NCI-H460 (cell line): ENCODE measurements around the gene NFIL3.

RAMPAGE:
- cytosol, long total RNA, result no peak
- long total RNA, result no peak
- nucleus, long total RNA, result no peak
Observed at GRCh38 chr9:90920892-90921667, 119.5 kb downstream of the SYK start.

RAMPAGE:
- cytosol, long total RNA, result no peak
- long total RNA, result no peak
- nucleus, long total RNA, result no peak
Observed at GRCh38 chr9:91042822-91044031, 241.6 kb downstream of the SYK start.

RAMPAGE:
- cytosol, long total RNA, result no peak
- long total RNA, result no peak
- nucleus, long total RNA, result no peak
Observed at GRCh38 chr9:91060364-91060843, 258.8 kb downstream of the SYK start.

RAMPAGE:
- cytosol, long total RNA, result no peak
- long total RNA, result no peak
- nucleus, long total RNA, result no peak
Observed at GRCh38 chr9:91156704-91157461, 204.8 kb downstream of the AUH start.

DNA sequence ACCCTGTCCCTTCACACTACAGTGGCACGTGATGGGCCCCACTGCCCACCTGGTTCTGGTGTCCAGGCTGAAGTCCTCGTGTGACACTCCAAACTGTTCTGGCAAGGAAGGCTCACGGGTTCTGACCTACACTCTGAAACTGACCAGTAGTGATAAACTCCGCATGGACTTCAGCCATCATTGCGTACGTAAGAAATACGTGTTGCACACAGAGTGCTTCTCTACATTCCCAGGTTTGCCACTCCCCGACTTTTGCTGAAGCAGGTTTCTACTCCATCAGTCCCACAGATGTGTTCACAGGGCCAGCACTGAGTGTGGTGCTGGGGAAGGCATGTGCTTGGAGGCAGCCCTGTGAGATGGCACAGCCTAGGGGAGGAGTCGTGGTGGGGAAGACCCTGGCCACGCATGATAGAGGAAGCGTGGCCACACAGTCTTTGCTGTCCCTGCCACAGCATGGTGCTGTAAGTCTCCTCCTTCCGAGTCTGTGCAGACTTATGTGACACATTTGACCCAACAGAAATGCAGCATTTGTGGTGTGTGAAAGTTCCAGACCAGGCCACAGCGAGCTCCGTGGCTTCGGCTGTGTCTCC lies 198.0 kb downstream of the AUH start:
RAMPAGE:
- cytosol, long total RNA, result no peak
- long total RNA, result no peak
- nucleus, long total RNA, result no peak

DNA sequence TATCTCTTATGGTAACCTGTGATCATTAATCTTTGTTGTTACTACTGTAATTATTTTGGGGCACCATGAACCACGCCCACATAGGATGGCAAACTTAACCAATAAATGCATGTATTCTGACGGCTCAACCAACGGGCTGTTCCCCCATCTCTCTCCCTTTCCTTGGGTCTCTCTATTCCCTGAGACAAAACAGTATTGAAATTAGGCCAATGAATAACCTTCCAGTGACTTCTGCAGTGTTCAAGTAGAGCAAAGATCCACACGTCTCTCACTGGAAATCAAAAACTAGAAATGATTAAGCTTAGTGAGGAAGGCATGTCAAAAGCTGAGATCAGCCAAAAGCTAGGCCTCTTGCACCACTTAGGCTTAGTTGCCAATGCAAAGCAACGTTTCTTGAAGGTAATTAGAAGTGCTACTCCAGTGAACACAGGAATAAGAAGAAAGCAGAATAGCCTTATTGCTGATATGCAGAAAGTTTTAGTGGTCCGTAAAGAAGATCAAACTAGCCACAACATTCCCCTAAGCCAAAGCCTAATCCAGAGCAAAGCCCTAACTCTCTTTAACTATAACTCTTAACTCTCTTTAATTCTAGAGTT lies 68.6 kb downstream of the AUH start:
RAMPAGE:
- cytosol, long total RNA, result no peak
- long total RNA, result no peak
- nucleus, long total RNA, result no peak

DNA sequence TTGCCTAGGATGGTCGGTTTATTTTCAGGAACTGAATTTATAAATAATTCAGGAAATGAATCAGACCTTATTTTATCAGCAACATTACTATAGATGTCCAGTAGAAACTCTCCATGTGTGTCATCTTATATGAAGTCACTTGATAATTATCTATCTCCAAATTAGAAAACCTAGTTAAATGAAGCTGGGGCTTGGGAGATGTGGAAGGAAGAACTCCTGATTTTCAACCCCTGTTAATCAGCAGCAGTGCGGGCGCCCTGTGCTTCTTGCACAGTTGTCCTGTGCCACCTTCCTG lies 13.4 kb upstream of the AUH start:
RAMPAGE:
- cytosol, long total RNA, result no peak
- long total RNA, result no peak
- nucleus, long total RNA, result no peak

DNA sequence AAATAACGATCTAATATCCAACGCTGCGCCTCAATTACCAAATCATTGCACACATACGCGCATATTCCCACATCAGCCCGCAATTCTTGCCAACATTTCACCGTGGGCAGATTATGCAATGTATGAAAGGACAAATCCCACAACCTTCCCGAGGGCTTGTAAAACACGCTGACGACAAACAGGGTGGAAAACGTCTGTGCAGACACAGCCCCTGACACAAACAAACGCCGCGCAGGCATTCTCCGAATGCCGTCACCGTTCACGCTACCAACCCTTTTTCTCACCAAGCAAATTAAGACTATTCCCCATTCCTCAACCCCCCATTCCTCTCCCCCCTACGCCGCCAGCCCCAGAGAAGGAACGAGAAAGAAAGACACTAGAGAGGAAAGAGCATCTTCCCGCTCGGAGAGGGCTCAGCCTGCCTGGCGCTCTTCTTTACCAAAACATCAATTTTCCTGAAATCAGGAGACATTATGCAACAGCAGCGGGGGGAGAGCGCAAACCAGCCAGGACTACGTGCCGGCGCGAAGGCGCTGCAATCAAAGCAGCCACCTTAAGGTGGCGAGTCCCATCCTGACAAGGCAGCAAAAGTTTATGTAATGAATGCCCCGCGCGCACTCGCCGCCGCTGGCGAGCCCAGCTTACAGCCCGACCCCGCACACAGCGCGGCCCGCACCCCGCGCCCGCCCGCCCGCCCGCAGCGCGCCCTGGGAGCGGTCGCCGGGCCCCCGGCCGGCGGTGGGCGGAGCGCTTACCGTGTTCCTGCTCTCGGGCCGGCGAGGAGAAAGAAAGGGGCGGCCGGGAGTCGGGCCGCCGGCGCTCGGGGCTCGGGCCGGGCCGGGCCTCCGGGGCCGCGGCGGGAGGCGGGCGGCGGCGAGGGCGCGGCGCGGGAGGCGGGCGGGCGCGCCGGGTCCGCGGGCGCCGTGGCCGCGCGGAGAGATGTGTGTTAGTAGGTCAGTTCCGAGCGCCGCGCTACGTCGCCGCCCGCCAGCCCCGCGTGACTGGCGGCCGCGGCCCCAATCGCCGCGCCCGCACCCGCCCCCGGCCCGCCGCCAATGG lies at the start of gene NFIL3:
Gene NFIL3 (minus strand): TSS at position 948 of the 1,059 bp plus-strand sequence.
RAMPAGE:
- cytosol, long total RNA, result no peak
- long total RNA, result no peak
- nucleus, long total RNA, result no peak

DNA sequence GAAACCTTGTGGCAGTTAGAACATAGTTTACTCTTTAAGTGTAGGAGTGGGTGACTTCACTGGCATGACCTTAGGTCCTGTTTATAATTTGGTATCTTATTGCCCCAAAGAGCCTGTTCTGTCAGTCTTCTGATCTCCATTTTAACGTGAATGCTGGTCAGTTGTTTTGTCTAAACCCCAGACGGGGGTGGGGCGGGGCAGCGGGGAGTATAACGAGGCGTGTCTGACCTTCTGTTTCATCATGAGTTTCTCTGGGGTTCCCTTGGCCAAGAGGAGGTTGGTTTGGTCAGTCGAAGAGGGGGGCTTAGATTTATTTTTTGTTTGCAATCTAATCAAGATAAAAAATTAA lies 77.1 kb upstream of the NFIL3 start:
RAMPAGE:
- cytosol, long total RNA, result no peak
- long total RNA, result no peak
- nucleus, long total RNA, result no peak

DNA sequence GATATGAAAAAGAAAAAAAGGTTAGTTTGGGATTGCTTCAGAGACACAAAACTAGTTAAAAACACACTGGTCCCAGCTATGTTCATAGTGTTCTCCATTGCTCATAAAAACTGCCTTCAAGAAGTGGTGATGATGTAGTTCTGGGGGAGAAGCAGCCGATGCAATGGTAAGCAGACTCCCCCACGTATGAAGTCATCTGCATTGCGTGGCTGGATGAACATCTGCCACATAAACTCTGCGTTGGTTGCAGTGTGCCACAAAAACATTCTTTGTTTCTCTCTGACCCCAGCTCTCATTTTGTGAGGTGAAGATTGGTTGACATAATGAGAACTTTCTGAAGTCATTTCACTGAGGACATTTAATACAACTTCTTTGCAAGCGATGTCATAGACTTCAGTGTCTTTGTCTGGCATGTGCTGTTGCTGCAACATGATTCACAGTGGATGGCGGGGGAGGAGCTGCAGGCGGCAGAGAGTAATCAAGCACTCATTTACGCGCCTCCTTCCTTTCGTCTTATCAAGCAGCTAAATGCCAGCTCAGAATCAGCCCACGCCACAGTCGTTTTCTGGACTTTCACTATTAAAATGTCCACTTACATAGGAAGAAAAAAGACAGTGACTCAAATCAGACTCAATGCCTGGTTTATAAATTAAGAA lies 91.5 kb upstream of the NFIL3 start:
RAMPAGE:
- cytosol, long total RNA, result no peak
- long total RNA, result no peak
- nucleus, long total RNA, result no peak

DNA sequence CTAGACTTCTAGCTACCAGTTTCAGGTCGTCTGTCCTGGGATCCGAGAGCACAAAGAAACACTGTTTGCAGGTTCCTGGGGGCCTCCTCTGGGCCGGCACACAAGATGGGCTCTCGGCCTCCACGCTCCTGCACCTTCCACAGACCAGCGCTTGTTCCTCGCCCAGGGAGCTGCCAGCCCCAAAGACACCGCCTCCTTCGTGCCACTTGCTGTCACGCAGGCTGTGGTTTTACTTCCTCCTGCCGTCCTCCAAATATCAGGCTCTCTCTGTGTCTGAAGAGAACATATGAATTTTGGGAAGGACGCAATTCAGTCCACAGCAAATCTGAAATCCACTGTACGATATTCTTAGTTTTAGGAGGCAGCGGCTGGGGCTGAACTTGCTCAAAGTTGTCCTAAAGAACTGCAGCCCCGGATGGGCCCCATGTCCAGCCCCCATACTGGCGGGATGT lies 105.8 kb downstream of the ROR2 start:
RAMPAGE:
- cytosol, long total RNA, result no peak
- long total RNA, result no peak
- nucleus, long total RNA, result no peak

DNA sequence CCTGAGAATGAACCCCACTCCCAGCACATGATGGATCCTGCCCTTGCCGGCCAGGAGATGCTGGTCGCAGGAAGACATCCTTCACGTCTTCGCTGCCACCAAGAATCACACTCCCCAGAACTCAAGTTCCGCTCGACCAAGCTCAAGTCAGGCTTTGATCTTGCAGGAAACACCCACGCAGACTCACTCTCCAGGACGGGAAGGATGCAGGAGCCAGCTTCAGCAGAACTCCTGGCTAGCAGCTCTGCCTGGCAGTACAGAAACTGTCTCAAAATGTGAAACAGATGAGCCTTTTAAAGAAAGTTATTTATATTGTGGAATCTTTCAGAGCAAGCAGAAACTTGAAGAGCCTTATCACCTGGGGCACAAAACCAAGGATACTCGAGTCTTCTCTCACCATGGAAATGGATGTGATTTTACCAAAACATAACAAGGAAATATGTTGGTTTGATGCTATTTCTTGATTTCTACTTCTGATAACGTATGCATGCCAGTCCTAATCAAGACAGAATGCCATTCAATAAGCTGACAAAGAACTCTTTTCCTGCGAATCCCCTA lies 102.3 kb downstream of the ROR2 start:
RAMPAGE:
- cytosol, long total RNA, result no peak
- long total RNA, result no peak
- nucleus, long total RNA, result no peak

DNA sequence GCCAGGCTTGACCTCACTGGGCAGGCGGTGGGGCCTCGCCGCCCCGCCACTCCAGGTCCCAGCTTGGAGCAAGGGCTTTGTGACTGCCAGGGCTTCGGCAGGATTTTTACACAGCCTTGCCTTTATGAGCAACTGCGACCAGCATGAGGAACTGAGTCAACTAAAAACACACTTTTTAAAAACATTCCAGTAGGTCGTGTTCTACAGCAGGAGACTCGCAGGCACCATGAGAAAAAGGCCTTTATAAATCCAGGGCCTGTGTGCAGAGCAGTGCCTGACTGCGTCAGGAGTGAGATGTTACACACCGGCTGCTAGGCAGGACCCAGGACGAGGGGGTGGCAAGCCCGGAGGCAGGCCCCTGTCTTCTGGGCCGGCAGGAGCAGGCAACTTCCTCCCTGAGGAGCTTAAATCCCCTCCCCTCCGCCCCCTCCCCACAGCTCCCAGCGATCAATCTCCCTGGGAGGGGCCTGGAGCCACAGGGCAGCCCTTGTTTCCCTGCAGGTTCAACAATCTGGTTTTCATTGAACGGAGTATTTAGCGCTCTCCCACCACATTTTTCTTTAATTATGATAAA lies 92.6 kb downstream of the ROR2 start:
RAMPAGE:
- cytosol, long total RNA, result no peak
- long total RNA, result no peak
- nucleus, long total RNA, result no peak

RAMPAGE:
- cytosol, long total RNA, result no peak
- long total RNA, result no peak
- nucleus, long total RNA, result no peak
Observed at GRCh38 chr9:92079803-92080398, 35.3 kb downstream of the SPTLC1 start.

GRCh38 chr9:92147870-92148355 lies 32.7 kb upstream of the SPTLC1 start:
RAMPAGE:
- cytosol, long total RNA, result no peak
- long total RNA, result no peak
- nucleus, long total RNA, result no peak

DNA sequence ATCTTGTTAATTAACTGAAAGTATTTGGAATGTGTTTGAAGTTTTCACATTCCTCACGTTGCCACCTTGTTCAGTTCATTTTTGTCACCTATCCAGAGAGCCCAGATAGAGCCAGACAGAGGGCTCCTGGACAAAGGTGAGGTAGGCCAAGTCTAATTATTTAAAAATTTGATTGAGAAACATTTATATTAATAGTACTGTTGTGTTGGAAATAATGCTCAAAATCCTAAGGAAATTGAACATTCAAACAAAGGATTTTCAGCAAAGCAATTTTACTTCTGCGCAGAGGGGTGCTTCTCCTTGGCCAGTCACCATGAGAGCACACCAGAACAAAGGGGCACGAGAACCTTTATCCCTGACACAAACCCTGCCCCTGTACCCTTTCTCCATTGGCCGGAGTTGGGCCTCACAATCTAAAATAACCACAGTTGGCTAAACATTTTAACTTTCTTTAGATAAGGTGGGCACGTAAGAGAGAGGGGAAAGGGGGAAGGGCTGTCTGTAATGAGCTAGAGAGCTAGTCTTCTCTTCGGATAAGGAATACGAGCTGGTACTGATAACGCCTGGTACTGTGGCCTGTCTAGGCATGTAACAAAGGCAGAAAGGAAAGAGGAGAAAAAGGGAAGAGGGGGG lies 1.6 kb upstream of the IARS1 start:
RAMPAGE:
- cytosol, long total RNA, result no peak
- long total RNA, result no peak
- nucleus, long total RNA, result no peak

RAMPAGE:
- cytosol, long total RNA, result no peak
- long total RNA, result no peak
- nucleus, long total RNA, result no peak
Observed at GRCh38 chr9:92607780-92608340, 62.1 kb downstream of the IPPK start.

RAMPAGE:
- cytosol, long total RNA, result no peak
- long total RNA, result no peak
- nucleus, long total RNA, result no peak
Observed at GRCh38 chr9:92614832-92615635, 54.9 kb downstream of the IPPK start.

GRCh38 chr9:92665682-92666005 lies 4.3 kb downstream of the IPPK start:
RAMPAGE:
- cytosol, long total RNA, result no peak
- long total RNA, result no peak
- nucleus, long total RNA, result no peak

DNA sequence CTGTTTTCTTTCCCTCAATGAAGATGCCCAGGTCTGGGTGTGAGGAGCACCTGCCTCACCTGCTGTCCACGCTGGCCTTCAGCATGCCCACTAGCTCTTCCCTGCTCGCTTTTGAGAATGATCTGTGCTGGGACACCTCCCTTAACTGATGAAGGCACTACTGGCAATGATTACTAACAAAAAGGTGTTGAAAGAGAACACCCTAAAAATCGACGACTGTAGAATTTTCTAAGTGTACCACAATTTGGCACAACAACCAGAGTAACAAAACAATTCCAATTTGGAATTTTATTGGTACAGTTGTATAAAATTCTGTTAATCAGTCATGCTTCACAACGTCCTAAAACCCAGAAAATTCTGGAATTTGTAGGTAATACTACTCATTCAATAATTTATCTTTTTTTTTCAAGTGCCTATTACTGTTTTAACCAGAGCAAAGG lies 42.4 kb upstream of the IPPK start:
RAMPAGE:
- cytosol, long total RNA, result no peak
- long total RNA, result no peak
- nucleus, long total RNA, result no peak